Non-pigmented ciliary epithelial cell (primary cell): ENCODE data around the gene TGOLN2.

- RRBS = 94% methylated on average over 1 of the region's 12 CpGs
These were observed 157.3 kb downstream of the CTNNA2 start for GRCh38 chr2:79670166-79670592.

GRCh38 chr2:82790272-82791153 is 1668.6 kb downstream of the SUCLG1 start:
- RRBS = no CpG with 5 or more reads among the region's 17 CpGs

DNA sequence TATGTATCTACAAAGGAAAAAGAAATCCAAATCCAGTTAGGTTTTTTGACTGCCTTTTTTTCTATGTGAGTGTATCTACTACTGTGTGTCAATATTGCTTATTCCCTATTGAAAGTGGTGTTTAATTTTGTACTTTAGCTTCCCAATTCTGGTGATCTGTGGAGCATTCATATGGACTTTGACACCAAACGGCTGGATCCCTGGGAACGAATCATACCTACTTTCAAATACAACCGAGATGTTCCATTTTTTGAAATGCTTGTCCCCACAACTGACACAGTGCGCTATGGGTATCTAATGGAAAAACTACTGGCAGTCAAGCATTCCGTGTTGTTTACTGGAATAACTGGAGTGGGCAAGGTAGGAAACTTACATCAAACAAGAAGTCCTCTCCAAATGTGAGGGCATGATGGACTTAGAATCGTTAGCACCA is 152.9 kb downstream of the DNAH6 start:
- RRBS = no CpG with 5 or more reads among the region's 6 CpGs

- RRBS = no CpG with 5 or more reads among the region's 3 CpGs
These were observed 7.2 kb upstream of the TMSB10 start for GRCh38 chr2:84897933-84898903.

DNA sequence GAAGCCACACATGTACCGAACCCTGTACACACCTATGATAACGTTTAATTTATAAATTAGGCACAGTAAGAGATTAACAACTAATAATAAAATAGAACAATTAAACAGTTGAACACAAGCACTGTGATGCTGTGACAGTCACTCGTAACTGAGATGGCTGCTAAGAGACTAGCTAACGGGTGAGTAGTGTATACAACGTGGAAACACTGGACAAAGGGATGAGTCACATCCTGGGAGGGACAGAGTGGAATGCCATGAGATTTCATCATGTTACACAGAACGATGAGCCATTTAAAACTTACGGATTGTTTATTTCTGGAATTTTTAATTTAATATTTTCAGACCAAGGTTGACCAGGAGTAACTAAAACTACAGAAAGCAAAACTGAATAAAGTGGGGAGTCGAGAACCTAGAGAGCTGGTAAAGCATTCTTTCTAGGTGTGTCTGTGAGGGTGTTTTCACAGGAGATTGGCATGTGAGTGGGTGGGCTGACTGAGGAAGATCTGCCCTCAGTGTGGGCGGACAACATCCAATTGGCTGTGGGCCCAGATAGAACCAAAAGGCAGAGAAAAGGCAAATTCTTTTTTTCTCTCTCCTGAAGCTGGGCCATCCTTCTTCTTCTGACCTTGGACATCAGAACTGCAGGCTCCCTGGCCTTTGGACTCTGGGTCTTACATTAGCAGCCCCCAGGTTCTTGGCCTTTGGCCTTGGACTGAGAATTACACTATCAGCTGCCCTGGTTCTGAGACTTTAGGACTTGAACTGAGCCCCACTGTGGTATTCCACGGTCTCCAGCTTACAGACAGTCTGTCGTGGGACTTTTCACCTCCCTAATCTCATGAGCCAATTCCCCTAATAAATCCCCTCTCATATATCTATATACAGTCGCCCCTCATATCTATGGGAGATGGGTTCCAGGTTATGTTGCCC is 14.6 kb downstream of the TMSB10 start:
- RRBS = no CpG with 5 or more reads among the region's 12 CpGs

DNA sequence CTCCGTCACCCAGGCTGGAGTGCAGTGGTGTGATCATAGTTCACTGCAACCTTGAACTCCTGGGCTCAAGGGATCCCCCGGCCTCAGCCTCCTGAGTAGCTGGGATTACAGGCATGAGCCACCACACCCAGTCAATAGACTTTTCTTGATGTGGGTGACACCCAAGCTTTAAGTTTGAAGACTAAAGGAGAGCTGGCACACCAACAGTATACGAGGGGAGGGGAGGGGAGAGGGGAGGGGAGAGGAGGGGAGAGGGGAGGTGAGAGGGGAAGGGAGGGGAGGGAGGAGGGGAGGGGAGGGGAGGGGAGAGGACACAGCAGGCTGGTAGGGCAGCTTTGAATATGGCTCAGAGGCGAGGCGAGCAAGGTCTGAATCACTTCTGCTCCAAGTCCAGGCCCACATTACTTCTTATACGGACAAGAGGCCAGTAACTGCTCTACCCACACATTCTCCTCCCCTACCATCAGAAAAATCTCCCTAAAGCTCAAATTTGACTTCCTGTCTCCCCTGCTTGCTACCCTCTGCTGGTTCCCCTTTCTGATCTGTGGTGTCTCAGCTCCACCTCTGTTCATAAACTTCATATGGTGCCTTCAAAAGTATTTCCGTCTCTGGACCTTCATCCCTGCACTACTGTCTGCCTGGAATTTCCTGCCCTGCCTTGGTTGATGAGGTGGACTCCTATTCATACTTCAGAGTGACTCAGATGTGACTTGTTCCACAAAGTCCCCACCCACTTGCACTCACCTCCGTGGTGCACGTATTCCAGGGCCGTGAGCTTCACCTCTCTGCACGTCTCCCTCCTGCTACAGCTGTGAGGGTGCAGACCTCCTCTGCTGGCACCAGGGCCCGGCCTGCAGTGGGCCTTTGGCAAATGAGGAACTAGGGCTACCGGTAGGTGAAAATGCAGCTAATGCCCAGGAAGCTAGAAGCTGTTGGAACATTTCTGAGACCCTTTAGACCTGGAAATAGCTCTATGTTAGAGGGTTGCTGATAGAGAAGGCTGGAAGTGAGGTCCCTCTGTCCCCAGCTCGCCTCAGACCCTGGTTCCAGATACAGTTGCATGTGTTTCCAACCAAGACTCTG is 24.7 kb upstream of the KCMF1 start:
- RRBS = no CpG with 5 or more reads among the region's 14 CpGs

GRCh38 chr2:84986650-84987833 is 16.1 kb downstream of the KCMF1 start:
- RRBS = no CpG with 5 or more reads among the region's 14 CpGs

- RRBS = no CpG with 5 or more reads among the region's 10 CpGs
These were observed 80.0 kb upstream of the TCF7L1 start for GRCh38 chr2:85052955-85053852.

DNA sequence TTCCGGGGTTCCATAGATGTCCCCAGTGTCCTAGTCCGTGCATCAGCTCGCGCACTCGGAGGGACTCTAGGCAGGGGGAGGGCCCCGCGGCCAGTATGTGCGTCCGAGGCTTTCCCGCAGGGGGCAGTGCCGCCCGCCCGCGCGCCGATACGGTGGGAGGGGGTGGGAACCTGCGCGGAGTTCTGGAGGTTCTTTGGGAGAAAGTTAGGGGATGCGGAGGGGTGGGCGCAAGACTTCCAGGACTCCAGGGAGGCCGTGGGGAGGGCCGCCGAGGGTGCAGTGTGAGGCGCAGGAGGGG is 355 bp upstream of the TCF7L1 start:
- RRBS = no CpG with 5 or more reads among the region's 25 CpGs

GRCh38 chr2:85163375-85163879 is 30.2 kb downstream of the TCF7L1 start:
- RRBS = no CpG with 5 or more reads among the region's 8 CpGs

- RRBS = no CpG with 5 or more reads among the region's 6 CpGs
These were observed 62.6 kb downstream of the TGOLN2 start for GRCh38 chr2:85265226-85265623.

DNA sequence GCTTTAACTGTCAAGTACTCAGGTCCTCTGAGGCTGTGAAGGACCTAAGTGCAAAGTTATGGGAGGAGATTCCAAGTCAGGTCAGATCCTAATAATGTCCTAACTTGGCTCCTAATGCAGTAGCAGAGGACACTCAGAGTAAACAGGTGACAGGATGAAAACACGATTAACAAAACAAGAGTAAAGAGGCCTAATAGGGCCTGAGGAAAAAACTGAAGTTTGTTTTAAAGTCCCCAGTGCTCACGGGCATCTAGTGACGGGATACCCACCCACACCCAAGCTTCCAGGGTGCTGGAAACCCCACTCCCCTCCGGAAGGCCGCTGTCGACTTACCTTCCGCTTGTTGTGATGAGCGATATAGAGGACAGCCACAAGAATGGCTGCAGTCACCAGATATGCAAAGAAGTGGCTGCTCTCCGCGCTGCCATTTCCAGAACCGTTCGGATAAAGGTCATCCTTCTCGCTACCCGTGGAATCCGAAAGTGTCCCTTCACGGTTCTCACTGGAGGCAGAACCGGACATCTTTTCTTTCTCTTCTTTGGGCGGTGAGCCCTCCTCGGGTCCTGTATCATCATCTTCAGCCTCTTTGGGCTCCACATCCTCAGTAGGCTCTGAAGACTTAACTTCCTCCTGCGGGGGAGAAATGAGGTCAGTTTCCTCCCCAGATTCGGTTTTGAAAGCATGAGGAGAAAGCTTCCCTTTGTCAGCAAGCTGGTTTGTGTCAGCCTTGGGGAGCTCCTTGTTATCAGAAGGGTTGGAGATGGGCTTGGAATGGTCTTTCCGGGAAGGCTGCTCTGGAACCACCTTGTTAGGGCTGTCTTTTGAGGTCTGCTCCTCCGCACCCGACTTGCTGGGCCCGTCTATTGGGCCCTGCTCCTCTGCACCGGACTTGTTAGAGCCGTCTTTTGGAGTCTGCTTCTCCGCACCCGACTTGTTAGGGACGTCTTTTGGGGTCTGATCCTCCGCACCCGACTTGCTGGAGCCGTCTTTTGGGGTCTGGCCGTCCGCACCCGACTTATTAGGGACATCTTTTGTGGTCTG is 1.3 kb downstream of the TGOLN2 start:
- RRBS = 23% methylated on average over 3 of the region's 36 CpGs

DNA sequence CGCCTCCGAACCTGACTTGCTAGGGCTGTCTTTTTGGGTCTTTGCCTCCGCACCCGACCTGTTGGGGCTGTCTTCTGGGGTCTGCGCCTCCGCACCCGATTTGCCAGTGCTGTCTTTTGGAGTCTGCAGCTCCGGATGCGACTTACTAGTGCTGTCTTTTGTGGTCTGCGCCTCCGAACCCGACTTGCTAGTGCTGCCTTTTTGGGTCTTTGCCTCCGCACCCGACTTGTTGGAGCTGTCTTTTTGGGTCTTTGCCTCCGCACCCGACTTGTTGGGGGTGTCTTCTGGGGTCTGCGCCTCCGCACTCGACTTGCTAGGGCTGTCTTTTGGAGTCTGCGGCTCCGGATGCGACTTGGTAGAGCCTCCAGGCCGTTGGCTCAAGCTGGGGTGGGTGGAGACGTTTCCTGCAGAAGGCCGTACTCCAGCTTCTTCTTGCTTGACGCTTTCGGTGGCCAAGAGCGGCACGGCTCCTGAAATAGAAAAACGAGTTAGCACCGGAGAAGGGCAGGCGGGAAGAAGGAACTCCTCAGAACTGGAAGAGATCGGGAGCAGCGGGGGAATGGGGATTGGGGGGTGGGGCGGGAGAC is 480 bp downstream of the TGOLN2 start:
- RRBS = no CpG with 5 or more reads among the region's 35 CpGs

DNA sequence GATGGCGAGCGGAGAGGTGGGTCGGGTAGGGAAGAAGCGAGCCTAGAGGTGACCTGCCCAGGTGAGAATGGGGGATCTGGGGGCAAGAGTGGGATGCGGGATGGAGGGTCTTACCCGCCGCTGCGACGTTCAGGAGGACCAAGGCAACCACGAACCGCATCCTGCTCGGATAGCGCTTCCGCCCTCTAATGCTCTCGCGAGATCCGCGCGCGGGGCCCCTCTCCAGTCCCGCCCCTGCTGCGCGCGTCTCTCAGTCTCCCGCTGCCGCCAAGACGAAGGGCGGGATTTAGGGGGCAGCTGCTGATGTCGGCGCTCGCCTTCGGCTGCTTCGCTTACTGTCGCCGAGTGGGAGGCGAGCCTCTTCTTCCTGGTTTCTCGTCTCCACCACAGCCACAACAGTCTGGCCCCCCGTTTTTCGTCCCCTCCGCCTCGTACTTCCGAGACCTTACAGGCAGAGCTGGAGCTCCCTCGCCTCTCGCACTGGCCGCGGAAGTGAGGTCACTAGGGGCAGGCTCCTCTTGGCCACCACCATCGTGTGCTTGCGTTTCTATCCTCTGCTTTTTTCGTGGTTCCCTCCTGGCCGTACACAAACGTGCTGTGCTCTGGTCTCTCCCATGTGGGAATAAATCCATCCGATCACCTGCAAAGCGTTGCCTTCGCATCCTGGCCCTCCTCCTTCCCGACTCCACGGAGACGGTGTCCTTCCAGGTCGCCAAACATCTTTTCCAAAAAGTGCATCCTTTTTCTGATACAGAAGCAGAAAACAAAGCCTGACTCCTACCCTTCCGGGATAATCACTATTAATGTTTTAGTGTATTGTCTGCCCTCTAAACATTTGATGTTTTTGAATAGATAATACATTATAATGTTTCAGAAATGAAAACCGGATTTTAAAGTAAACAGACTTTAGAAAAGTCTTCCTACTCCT is at the start of gene TGOLN2:
TSS of gene TGOLN2 (minus strand) at position 187 of the 928 bp plus-strand sequence.
- RRBS = 19% methylated on average over 2 of the region's 60 CpGs

DNA sequence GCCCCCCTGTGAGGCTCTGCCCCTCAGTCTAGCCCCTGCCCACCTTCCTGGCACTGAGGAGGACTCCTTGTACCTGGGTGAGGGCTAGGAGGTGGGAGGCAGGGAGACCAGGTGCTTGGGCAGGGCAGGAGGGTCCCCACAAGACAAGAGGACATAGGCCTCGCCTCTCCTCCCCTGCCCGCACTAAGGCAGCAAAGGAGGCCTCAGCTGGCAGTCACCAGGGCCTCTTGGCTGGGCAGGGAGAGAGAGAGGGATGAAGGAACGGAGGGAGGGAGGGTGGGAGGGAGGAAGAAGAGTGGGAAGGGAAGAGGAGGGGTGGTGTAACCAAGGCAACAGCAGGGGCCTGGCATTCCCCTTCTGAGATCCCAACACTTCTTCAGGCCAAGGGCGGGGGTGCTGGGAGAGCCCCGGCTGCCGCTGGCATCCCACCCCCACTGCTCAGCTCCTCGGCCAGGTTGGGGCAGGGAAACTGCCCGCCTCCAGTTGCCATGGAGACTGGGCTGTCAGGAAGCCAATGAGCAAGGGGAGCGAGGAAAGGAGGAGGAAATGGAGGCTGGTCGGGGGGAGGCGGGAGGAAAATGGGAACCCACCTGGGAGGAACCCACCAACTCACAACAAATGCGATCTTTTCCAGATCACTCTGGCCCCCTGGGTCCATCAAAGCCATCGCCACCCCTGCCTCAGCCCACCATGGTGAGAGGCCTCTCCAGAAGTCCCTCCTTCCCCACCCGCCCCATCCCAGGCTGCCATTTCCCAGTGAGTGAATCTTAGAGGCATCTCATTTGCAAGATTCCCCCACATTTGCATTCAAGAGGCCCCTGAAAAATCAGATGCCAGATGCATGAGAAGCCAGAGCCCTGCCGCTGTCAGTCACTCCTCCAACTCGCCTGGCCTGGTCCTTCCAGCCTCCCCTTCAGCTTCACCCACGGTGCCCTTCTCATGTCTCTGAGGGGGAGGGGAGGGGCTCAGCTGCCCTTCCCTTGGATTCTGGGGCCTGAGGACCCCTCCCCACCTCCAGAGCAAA is 12.4 kb downstream of the SH2D6 start:
- RRBS = no CpG with 5 or more reads among the region's 17 CpGs

DNA sequence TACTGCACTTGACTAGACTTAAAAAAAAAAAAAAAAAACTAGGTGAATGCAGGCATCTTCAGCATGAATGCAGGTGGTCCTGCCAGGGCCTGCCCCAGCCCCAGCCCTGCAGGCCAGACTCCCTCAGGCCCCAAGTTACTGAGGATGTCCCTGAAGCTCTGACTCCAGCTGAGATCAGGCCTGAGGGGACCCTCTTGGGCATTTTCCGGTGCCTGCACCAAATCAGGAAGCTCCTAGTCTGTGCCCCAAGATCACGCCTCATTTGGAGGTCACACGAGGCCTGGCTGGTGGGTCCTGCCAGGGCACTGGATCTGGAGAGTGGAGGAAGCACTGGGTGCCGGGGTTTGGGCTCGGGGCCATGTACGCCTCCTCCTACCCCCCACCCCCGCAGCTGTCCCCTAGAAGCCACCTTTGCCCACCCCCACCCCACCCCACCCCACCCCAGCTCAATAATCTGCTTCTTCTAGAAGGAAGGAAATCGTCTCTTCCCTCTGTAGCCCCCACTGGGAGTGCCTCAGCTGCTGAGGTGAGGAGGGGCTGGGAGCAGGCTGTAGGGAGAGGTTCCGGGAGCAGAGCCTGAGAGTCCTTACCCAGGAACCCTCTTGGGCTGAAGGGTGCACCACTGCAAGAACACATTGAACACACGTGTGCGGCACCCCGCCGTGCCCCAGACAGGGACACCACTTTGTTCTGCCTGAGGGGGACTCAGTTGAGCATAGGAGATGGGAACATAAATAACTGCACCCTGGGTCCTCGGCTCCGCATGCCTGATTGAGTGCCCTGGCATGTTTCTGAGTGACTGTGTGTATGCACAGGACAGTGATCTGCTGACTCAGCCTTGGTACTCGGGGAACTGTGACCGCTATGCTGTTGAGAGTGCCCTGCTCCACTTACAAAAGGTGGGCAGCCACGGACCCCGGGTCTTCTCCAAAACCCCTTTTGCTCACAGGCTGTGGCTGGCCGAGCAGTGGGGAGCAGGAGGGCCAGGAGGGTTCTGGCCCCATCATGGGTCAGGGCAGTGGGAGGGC is 16.4 kb downstream of the SH2D6 start:
- RRBS = no CpG with 5 or more reads among the region's 20 CpGs

DNA sequence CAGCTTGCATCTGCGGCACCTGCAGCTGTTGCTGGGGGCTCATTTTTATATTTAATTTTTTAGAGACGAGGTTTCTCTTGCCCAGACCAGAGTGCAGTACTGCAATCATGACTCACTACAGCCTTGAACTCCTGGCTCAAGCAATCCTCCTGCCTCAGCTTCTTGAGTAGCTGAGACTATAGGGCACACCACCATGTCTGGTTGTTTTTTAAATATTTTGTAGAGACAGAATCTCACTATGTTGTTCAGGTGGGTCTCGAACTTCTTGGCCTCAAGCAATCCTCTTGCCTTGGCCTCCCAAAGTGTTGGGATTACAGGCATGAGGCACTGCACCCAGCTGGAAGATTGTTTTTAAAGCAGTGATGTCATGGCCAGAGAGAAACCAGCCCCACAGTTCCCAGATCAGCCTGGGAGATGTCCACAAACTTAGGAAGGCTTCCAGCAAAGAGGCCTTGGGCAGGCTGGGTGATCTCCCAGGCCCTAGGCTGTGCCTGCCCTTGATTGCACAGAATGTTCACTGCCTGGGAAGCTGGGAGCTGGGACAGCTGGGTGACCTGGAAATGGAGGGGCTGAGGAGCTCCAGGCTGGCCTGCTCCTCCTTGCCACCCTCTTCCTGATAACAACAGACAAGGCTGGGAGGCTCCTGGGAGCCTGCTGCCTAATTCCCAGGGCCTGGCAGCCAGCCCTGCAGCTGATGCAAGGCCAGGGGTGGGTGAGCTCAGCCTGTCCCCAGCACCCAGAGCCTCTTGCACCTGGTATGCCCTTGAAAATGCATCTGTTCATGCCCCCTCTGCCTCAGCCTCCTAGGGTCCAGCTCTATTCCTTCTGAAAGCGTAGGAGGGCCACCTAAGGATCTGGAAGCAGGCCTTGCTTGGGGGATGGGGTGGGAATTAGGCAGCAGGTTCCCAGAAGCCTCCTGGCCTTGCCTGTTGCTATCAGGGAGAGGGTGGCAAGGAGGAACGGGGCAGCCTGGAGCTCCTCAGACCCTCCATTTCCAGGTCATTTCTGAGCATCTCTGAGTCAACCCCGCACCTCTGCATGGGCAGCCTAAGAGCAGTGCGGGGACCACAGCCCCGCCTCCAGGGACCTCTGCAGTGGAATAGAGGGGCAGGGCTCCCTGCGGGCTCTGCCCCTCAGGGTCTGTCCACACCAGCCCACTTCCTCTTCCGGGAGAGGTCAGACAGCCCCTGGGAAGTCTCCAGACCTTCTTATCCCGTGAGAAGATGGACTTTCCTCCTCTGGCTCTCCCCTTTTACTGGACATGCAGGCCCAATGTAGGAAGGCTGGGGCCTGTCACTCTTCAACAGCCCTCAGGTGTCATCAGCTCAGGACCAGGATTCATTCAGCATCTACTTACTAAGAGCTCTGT is 27.4 kb downstream of the SH2D6 start:
- RRBS = no CpG with 5 or more reads among the region's 11 CpGs

- RRBS = no CpG with 5 or more reads among the region's 5 CpGs
These were observed 9.0 kb downstream of the GGCX start for GRCh38 chr2:85552145-85552923.

GRCh38 chr2:85664984-85665622 is 2.9 kb downstream of the SFTPB start:
- RRBS = no CpG with 5 or more reads among the region's 10 CpGs

- RRBS = no CpG with 5 or more reads among the region's 26 CpGs
These were observed 10.8 kb upstream of the SFTPB start for GRCh38 chr2:85678378-85679646.